ENCODE results near the gene SPDYE12.

DNA sequence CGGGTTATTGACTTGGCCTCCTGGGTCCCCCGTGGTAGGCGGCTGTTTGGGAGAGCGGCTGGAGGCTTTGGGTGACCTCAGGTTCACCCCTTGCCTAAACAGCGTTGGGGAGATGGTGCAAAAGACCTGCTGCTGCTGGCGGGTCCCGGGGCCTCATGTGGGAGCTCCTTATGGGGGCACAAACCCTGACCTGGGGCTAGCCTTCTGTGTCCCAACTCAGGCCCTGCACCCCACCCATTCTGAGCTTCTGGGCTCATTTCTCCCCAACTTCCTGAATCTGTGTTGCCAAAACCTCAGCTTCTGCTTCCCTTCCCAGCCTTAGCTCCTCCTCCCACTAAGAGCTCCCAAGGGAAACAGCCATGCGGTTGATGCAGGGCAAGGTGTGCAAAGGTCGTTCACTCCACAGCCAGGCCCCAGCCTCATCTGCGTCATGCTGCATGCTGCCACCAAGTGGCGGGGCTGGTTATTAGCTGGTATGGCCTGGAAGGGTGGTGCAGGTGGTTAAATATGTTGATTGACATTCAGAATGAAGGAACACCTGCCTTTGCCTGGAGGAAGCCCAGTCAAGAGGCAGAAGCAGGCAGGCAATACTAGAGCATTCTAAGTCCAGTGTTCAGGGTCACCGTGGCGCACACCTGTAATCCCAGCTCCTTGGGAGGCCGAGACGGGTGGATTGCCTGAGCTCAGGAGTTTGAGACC lies 49.0 kb upstream of the ELN start:
- PRO-cap: no peak
- CAGE, long polyA plus RNA: no peak

DNA sequence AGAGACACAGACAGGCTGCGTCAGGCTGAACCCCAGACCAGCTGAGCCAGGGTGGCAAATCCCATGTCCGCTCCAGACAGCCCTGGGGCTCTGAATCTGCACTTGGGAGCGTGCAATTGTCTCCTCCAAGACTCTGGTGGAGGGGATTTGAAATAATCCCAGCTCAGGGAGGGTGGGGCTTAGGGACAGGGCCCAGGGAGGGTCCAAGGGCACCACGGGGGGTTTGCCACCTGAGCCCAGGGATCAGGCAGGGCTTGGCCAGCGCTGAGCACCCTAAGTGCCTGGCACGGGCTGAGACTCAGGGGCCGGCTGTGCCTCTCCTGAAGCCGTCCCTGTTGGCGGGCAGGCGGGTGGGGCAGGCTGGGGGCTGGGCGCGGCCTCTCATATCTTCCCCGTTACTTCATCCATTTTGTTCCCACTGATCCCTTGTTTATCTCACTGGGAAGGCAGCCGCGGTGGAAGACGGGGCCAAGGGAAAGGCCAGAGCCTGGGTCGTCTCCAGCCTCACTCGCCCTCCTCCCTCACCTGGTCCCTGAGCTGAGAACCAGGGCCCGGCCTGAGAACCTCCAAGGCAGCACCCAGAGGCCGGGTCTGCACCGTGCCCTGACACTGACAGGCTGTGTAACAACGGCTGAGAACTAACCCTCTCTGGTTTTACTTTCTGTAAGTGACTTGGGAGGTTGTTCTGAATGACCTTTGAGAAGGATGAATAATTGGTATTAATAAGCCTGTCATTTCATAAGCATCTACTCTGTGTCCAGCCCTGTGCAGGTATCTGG lies 41.7 kb upstream of the ELN start:
- PRO-cap: no peak
- CAGE, long polyA plus RNA: no peak

DNA sequence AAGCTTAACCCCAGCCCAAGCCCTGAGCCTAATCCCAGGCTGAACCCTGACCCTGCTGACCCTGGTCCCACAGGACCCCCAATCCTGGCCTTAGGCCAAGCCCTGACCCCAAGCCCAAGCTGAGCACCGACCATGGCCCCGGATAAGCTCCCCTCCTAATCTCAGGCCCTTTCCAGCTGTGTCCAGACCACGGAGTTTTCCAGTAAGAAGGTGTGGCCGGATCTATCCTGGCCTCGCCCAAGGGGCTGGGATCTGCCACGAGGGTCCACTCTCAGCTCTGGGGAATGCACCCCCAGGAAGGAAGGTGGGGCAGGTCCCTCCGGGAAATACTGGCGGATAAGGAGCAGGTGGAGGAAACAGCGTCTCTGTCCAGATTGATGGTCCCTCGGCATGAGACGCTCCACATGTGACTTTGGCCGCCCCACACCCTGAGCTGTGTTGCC lies 10.3 kb downstream of the ELN start:
- PRO-cap: no peak
- CAGE, long polyA plus RNA: no peak

GRCh38 chr7:74100985-74101613 lies 17.5 kb downstream of the LIMK1 start:
- PRO-cap: bidirectional peak, plus-strand start at chr7:74101273, minus-strand start at chr7:74101124; bidirectional peak, plus-strand start at chr7:74101353, minus-strand start at chr7:74101352
- CAGE, long polyA plus RNA: no peak

- PRO-cap: no peak
- CAGE, long polyA plus RNA: no peak
Measured at GRCh38 chr7:74189183-74190031, 15.3 kb downstream of the EIF4H start.

DNA sequence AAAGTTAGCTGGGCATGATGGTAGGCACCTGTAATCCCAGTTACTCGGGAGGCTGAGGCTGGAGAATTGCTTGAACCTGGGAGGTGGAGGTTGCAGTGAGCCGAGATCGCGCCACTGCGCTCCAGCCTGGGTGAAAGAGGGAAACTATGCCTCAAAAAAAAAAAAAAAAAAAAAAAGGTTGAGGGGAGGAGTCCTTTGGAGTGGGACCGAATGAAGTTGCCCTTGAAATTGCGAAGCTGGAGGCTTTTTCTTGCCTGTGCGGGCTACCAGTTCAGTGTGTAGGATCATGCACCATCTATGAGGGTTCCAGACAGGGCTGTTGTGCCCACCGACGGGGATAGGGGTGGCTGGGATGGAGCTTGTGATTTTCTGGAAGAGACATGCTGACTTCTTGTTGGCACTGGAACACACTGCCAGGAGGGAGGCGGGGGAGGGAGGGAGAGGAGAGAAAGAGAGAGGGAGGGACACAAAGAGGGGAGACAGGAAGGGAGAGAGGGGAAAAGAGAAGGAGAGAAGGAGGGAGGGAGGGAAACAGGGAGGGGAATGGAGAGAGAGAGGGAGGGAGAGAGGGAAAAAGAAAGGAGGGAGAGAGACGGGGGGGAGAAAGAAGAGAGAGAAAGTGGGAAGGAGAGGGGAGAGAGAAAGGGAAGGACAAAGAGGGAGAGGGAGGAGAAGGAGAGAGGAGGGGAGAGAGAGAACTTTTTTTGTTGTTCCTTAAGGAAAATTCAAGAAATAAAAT lies 82.1 kb downstream of the CLIP2 start:
- PRO-cap: no peak
- CAGE, long polyA plus RNA: no peak

DNA sequence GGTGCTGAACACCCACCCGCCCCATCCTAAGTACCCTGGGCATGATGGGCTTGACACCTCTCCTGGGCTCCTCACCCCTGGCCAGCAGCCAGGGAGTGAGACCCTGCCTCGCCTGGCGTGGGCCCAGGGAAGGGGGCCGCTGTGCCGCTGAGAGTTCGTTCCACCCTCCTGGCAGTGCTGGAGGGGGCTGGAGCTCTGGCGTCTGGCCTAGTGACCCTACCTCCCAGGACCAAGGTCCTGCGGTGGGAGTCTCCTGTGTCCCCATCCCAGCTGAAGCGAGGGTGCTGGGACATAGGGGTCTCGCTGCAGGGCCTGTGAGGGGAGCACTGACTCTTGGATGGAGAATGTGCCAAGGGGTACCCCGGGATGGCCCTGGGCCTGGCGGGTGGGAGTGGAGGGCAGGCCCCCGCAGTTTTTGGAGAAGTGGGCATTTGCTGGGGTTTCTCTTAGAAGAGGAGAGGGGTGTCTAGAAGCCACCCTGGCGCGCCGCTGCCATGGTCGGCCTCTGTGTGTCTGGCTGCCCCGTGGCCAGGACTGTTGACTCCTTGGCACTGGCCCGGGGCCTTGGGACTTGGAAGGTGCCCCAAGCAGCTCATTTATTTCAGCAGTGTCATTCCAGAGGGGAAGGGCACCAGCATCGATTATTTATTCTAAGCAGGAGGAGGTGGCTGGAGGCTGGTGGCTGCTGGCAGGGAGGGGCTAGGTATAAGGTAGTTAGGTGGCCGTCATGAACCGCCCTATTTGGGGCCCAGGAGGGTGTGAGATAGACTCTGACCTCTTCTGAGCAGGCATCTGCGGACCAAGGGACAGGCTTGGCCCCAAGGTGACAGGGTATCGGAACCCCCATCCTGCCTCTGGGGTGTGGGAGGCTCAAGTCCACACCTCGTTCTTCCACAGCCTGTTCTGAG lies 1.4 kb downstream of the GTF2IRD1 start:
- PRO-cap: no peak
- CAGE, long polyA plus RNA: no peak

GRCh38 chr7:74477205-74477565 lies 23.5 kb downstream of the GTF2IRD1 start:
- PRO-cap: no peak
- CAGE, long polyA plus RNA: no peak

DNA sequence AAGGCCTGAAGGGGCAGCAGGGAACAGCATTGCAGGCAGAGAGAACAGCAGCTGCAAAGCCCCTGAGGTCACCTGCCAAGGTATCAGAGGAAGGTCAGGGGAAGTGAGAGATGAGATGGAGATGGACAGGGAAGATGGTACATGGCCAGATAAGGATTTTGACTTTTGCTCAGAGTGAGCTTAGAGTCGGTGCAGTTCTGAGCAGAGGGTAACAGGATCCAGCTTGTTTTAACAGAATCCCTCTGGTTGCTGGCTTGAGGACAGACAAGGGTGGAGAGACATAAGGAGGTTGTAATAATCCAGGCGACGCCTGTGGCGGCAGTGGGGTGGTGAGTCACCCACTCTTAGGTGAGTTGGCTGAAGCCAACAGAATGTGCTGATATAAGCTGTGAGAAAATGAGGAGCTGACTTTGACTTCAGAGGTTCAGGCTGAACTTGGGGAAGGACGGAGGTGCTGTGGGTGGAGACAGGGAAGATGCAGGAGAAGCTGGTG lies 82.2 kb upstream of the GTF2I start:
- PRO-cap: no peak
- CAGE, long polyA plus RNA: no peak

GRCh38 chr7:74625347-74626049 lies 32.0 kb upstream of the GTF2I start:
- PRO-cap: no peak
- CAGE, long polyA plus RNA: no peak

DNA sequence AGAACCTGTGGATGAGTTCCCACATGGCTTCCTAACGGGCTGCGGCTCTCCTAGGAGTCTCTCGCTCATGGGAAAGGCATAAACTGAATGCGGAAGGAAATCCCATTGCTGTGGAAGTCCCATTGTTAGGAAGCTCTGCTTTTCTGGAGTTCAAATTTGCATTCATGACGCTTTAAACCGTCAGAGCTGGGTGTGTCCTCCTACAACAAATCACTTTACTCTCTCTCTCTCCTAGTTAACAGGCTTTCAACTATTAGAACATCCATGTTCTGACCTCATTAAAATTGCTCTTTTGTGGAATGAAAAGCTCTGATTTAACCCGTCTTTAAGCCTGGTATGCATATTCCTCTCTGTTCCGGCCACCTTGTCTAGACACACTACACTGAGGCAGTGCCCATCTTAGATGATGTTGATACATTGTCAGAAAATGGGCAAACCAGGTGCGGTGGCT lies at the start of gene SPDYE12:
SPDYE12 (minus strand) TSS at position 127 of the 451 bp plus-strand sequence.
- PRO-cap: no peak
- CAGE, long polyA plus RNA: no peak

DNA sequence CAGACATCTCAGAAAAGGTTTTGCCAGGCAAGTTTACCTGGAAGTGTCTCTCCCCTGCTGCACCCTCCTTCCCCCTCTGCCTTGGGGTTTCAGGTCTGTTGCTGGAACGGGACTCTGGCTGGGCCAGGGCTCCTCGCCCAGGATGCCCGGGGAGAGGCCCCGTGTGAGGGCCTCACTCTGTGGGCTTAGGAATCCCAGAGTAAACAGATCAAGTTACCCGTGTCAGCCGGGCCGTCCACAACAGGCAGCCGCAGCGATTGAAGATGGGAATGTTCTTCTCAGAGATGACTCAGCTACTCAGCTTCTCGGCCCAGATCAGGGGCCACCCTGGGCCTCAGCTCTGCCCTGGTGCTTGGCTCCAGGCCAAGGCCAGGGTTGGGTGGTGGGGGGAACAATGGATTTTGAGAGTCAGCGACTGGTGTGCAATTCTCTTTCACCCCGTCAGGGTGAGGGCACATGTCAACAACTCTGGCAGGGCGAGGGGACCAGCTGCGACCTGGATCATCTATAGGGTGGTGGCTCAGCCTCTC lies 29.4 kb downstream of the CASTOR2 start:
- PRO-cap: no peak
- CAGE, long polyA plus RNA: no peak

DNA sequence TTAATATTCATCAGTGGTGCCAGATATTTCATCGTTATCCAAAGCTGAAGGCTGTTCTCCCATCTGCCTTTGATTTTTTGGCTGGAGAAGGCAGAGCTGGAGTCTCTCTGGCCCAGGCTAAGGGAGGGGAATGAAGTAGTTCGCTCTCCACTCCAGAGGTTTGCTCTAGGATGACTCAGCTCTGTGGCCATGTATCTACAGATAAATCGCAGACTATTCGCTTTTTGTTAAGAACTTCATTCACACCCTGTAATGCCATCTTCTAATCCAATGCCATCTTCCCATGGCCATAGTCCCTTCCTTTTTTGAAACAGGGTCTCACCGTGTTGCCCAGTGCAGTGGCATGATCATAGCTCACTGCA lies 17.1 kb downstream of the RCC1L start:
- PRO-cap: no peak
- CAGE, long polyA plus RNA: no peak

DNA sequence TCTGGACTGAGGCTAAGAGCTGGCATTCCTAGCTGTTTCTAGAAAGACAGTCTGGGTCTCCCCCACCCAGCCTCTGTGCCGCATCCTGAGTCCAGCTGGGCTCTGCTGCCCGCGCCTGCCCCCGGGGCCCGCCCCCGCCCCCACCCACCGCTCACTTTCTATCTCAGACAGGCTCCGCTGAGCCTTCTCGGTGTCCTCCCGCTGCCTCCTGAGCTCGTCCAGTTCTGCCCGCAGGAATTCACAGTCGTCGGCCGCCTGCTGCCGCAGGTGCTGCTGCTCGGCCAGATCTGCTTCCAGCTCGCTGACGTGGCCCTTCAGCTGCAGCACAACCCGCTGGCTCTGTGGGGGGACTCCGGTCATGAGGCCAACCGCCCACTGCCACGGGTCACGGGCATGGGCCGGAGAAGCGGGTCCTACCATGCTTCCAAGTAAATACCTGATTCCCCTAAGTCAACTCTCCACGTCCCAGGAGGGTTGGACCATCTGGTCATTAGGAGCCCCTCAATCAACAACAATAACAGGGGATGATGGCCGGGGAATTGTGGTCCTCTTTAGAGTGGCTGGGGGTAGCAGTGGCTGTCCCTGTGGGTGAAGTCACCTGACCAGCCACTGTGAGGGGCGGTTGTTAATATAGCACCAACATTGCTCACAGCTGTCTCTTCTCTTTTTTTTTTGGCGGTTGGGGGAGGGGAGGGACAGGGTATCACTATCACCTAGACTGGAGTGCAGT lies 67.6 kb downstream of the SPDYE5 start:
- PRO-cap: no peak
- CAGE, long polyA plus RNA: no peak

DNA sequence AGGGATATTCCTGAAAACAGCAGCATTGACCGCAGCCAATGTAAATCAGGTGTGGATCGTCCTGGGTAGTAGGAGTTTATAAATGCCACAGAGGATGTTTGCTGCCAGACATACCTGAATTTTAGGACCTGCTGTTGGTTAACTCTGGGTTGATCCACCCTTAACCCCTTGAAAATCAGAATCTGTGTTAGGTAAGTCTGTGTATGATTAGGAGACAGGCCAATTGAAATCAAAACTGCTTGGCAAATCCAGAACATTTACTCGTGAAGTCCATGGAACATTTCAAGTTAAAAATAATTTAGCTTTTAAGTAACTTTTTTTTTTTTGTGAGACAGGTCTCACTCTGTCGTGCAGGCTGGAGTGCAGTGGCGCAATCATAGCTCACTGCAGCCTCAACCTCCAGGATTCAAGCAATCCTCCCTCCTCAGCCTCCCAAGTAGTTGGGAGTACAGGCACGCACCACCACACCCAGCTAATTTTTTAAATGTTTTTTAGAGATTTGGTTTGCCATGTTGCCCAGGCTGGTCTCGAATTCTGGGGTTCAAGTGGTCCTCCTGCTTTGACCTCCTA lies 1.9 kb downstream of the POR start:
- PRO-cap: no peak
- CAGE, long polyA plus RNA: no peak

- PRO-cap: no peak
- CAGE, long polyA plus RNA: no peak
Measured at GRCh38 chr7:76054061-76054913, 6.4 kb downstream of the MDH2 start.

DNA sequence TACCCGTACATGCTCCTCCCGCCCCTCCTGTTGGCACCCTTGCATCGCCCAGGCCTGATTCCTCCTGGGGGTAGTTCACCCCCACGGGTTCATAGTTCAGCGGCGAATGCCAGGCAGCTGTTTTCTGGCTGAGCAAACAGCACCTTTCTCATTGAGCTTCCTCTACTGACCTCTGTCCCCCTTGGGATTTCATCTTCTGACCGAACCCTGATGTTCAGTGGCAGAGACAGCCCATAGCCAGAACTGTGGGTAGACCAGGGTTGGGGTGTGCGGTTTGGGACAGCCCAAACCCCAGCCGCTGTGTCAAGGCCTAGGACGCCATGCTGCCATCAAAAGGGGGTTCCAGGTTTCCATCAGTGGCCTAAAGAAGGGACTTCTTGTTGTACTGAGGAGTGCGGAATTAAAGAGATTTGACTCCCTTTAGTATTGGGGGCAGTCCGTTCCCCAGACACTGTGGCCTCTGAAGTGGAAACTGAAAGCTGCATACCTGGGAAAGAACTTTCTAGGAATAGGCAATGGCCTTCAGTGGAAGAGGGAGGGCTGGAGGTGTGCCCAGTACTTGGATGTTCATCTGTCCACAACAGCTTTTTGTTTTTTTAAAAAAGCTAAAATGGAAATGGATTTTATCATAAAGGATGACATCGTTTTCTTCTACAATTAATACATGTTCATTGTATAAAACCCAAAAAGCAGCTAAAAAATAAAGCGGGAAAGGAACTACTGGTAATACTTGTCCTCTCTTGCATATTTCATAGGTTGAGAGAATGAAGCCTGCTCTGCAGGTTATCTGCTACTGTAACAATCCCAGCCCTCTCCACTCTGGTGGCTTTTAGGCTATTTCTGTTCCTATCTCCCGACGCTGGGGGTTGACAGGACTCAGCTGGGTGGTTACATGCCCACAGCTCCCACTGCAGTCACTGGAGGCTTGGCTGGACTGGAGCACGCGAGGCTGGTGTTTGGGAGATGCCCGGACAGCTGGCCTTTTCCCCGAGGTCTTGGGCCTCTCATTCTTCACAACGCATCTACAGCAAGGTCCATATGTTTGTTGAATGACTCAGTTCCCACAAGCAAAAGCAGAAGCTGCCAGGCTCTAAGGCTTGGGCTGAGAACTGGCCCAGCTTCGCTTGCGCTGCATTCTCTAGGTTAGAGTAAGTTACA lies 19.3 kb downstream of the MDH2 start:
- PRO-cap: no peak
- CAGE, long polyA plus RNA: no peak

- PRO-cap: no peak
- CAGE, long polyA plus RNA: no peak
Measured at GRCh38 chr7:76292458-76292696, 10.1 kb upstream of the HSPB1 start.

DNA sequence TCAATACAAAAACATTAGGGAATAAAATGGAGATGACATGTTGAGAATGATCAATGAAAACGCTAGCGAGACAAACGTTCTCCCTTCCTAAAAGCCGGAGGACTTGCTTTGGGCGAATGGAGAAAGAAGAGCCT lies 951 bp downstream of the YWHAG start:
- PRO-cap: no peak
- CAGE, long polyA plus RNA: no peak

DNA sequence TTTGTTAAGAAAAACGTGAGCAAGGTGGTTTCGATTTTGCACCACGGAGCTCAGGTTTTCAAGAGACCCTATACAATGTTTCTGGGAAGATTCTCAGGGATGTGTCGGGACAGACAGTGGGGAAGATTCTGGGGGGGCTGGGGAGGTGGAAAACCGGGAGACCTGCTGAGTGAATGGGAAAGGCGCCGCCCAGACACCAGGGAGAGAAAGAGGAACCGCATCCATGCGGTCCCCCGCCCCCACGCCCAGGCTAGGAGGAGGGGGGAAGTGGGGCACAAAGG lies 744 bp downstream of the YWHAG start:
- PRO-cap: bidirectional peak, plus-strand start at position 253 of the sequence, minus-strand start at position 217 of the sequence
- CAGE, long polyA plus RNA: no peak